ENCODE measurements around the genes IFT57 and BTLA.

DNA sequence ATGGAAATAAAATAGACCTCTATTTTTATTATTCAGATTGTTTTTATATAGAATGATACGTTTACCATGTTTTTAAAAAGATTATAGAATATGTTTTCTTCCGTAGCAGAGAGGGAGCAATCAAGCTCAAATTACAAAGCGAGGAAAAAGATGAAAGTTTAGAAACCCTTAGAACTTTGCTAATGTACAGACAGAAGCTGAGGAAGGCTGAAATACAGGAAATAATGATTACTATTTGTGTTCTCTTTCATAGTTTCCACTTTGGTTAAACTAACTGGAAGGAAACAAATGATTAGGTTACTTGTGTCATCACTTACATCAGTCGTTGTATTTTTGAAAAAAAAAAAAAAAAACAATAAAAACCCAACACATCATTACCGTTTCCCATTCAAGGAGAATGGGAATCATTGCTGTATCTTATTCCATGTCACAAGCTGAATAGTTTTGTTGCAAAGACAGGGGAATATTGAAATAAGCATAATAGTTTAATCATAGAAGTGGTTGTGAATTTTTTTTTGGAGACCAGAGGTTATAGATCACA, 337.8 kb upstream of the CBLB start:
- RAMPAGE, long total RNA = no peak
- RRBS = no CpG with 5 or more reads among the region's 5 CpGs
PRO-cap:
- standard = no peak
- CoPRO, capped RNA only, 2 experiments = no peak in any of the 2 experiments
- CoPRO, capped and uncapped RNA, 2 experiments = no peak in any of the 2 experiments
- CoPRO, uncapped RNA only, 2 experiments = no peak in any of the 2 experiments
CAGE:
- cytosol, long polyA plus RNA = no peak
- long polyA plus RNA = no peak
- nucleolus, long total RNA = no peak
- nucleus, long polyA plus RNA = no peak

- RAMPAGE, long total RNA = no peak
- RRBS = 44% methylated on average over 15 of the region's 88 CpGs
PRO-cap:
- standard = no peak
- CoPRO, capped RNA only, 2 experiments = peak in 2 of 2 experiments; most common plus-strand start chr3:107431617 (in 1); most common minus-strand start chr3:107431468 (in 2)
- CoPRO, capped and uncapped RNA, 2 experiments = no peak in any of the 2 experiments
- CoPRO, uncapped RNA only, 2 experiments = no peak in any of the 2 experiments
CAGE:
- cytosol, long polyA plus RNA = no peak
- long polyA plus RNA = no peak
- nucleolus, long total RNA = no peak
- nucleus, long polyA plus RNA = no peak
Observed at GRCh38 chr3:107430661-107431747, 53.8 kb downstream of the CCDC54 start.

DNA sequence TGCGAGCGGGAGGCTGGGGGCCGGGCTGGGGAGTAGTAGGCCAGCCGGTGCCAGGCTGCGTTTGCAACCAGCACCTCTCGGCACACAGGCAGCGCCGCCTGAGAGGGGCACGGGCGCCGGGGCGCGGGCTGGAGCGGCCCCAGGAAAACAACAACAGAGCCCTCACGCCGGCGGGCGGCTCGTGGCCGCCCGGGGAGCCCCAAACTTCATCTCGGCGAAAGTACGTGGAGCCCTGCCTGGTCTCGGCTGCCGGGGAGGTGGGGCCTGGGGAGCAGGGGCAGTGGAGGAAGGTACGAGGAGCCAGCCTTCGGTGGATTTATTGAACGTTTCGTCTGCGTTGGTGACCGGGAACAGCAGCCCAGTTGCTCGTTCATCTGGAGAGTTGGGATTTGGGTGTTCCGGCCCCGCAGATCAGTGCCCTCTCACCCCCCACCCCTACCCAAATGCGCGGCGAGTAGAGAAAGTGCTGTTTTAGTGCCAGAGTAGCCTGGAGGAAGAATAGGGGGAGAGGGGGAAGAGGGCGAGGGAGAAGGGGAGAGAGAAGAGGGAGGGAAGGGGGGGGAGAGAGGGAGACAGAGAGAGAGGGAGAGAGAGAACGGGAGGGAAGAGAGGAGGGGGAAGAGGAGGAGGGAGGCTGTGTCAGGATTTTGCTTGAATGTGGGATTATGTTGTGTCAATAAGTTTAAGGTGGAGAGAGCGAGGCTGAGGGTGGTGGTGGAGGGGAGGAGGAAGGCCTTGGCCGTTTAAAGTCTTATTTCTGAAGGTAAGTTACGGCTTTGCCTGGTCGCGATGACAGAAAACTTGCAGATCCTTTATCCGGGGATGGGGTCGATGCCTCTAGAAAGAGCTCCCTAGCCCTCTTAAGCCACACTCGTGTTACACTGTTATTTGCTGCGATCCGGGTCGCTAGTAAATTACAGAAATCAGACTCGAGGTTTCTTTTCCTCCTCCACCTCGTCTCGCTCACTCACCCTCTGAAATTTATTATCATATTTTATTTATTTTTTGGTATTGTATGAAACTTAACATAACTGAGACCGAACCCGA, 993 bp downstream of the BBX start:
- RAMPAGE, long total RNA = no peak
- RRBS = 2% methylated on average over 27 of the region's 56 CpGs
PRO-cap:
- standard = no peak
- CoPRO, capped RNA only, 2 experiments = peak in 1 of 2 experiments; most common plus-strand start position 542 of the sequence (in 1); most common minus-strand start position 391 of the sequence (in 1)
- CoPRO, capped and uncapped RNA, 2 experiments = no peak in any of the 2 experiments
- CoPRO, uncapped RNA only, 2 experiments = no peak in any of the 2 experiments
CAGE:
- cytosol, long polyA plus RNA = no peak
- long polyA plus RNA = no peak
- nucleolus, long total RNA = no peak
- nucleus, long polyA plus RNA = no peak

DNA sequence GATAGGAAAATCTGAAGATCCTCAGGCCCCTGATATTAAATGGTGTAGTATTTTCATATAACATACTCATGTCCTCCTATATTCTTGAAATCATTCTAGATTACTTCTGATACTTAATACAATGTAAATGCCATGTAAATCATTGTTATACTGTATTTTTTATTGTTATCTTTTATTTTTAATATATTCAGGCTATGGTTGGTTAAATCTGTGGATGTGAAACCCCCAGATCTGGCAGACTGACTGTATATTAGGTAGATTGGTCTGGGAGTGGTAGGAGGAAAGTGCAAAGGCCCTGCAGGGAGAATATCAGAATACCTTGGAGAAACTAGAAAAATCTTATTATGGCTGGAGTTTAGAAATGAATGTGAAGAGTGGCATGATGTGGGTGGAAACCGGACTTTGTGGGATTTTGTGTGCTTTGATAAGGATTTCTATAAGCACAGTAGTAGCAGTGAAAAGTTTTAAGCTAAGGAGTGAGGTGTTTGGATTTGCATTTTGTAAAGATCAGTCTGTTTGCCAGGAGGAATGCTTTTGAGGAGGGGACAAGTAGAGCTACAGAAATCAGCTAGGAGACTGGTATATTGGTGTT, 91.9 kb downstream of the BBX start:
- RAMPAGE, long total RNA = no peak
- RRBS = no CpG with 5 or more reads among the region's 1 CpG
PRO-cap:
- standard = no peak
- CoPRO, capped RNA only, 2 experiments = no peak in any of the 2 experiments
- CoPRO, capped and uncapped RNA, 2 experiments = no peak in any of the 2 experiments
- CoPRO, uncapped RNA only, 2 experiments = no peak in any of the 2 experiments
CAGE:
- cytosol, long polyA plus RNA = no peak
- long polyA plus RNA = no peak
- nucleolus, long total RNA = no peak
- nucleus, long polyA plus RNA = no peak

DNA sequence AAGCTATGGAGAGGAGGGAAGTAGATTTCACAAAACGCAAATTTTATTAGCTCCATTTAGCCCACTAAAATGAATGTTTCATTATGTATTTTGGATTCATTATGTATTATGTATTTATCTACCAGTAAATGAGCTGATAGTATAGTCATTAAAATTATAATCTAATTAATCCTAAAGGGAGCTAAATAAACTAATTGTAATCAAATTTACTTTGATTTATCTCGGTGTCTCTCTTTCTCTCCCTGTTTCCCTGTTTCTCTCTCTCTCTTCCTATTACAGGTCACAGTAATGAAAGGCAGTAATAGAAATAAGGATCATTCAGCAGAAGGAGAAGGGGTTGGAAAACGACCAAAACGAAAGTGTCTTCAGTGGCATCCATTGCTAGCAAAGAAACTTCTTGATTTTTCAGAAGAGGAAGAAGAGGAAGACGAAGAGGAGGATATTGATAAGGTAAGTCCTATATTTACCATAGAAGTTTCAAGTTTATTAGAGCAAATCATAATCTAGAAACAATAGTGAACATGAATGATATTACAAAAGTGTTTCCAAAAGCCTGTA, 187.5 kb downstream of the BBX start:
- RAMPAGE, long total RNA = no peak
- RRBS = no CpG with 5 or more reads among the region's 5 CpGs
PRO-cap:
- standard = no peak
- CoPRO, capped RNA only, 2 experiments = no peak in any of the 2 experiments
- CoPRO, capped and uncapped RNA, 2 experiments = no peak in any of the 2 experiments
- CoPRO, uncapped RNA only, 2 experiments = no peak in any of the 2 experiments
CAGE:
- cytosol, long polyA plus RNA = no peak
- long polyA plus RNA = no peak
- nucleolus, long total RNA = no peak
- nucleus, long polyA plus RNA = no peak

DNA sequence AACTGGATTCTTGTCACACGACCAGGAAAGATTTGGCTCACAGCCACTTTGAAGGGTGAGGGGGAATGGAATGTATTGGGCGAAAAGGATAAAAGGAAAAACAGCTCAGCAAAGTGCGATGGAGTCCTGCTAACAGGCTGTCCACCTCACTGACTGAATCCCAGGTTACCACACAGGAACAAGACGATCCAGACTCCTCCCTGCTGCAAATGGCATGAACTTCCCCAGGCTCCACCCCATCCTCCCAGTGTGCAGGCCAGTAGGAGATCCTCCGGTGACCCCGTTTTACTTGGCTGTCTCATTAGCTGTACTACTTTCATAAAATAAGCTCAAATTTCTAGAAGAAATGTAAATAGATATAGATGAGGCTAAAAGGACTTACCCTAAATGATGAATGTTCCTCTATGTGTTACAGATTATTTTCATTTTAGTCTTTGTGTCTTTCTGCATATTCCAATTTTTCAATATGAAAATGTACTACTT, 186.1 kb downstream of the CD47 start:
- RAMPAGE, long total RNA = no peak
- RRBS = no CpG with 5 or more reads among the region's 6 CpGs
PRO-cap:
- standard = no peak
- CoPRO, capped RNA only, 2 experiments = no peak in any of the 2 experiments
- CoPRO, capped and uncapped RNA, 2 experiments = no peak in any of the 2 experiments
- CoPRO, uncapped RNA only, 2 experiments = no peak in any of the 2 experiments
CAGE:
- cytosol, long polyA plus RNA = no peak
- long polyA plus RNA = no peak
- nucleolus, long total RNA = no peak
- nucleus, long polyA plus RNA = no peak

DNA sequence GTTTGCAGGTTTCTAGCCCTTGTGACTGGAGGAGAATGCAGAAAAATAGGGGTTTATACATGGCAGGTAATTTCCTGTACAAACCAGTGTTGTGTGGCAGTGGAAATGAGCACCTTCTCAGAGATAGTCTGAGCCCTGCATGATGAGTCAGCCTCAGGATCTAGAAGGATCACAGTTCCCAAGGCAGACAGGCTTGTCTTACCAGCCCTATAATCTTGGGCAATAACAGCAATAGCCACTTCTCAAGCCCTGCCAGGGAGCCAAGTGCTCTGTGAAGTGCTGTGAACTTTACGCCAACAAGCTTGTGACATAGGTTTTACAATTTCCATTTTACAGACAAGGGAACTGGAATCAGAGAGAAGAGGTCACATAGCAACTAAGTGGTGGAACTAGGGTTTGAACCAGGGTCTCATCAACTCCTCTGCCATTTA, 89.4 kb downstream of the CD47 start:
- RAMPAGE, long total RNA = no peak
- RRBS = no CpG with 5 or more reads among the region's 1 CpG
PRO-cap:
- standard = no peak
- CoPRO, capped RNA only, 2 experiments = no peak in any of the 2 experiments
- CoPRO, capped and uncapped RNA, 2 experiments = no peak in any of the 2 experiments
- CoPRO, uncapped RNA only, 2 experiments = no peak in any of the 2 experiments
CAGE:
- cytosol, long polyA plus RNA = no peak
- long polyA plus RNA = no peak
- nucleolus, long total RNA = no peak
- nucleus, long polyA plus RNA = no peak

GRCh38 chr3:108092916-108093155, 2.0 kb upstream of the CD47 start:
- RAMPAGE, long total RNA = no peak
PRO-cap:
- standard = no peak
- CoPRO, capped RNA only, 2 experiments = no peak in any of the 2 experiments
- CoPRO, capped and uncapped RNA, 2 experiments = no peak in any of the 2 experiments
- CoPRO, uncapped RNA only, 2 experiments = no peak in any of the 2 experiments
CAGE:
- cytosol, long polyA plus RNA = no peak
- long polyA plus RNA = no peak
- nucleolus, long total RNA = no peak
- nucleus, long polyA plus RNA = no peak

GRCh38 chr3:108099711-108100281, 9.0 kb upstream of the CD47 start:
- RAMPAGE, long total RNA = no peak
- RRBS = no CpG with 5 or more reads among the region's 8 CpGs
PRO-cap:
- standard = no peak
- CoPRO, capped RNA only, 2 experiments = no peak in any of the 2 experiments
- CoPRO, capped and uncapped RNA, 2 experiments = no peak in any of the 2 experiments
- CoPRO, uncapped RNA only, 2 experiments = no peak in any of the 2 experiments
CAGE:
- cytosol, long polyA plus RNA = no peak
- long polyA plus RNA = no peak
- nucleolus, long total RNA = no peak
- nucleus, long polyA plus RNA = no peak

DNA sequence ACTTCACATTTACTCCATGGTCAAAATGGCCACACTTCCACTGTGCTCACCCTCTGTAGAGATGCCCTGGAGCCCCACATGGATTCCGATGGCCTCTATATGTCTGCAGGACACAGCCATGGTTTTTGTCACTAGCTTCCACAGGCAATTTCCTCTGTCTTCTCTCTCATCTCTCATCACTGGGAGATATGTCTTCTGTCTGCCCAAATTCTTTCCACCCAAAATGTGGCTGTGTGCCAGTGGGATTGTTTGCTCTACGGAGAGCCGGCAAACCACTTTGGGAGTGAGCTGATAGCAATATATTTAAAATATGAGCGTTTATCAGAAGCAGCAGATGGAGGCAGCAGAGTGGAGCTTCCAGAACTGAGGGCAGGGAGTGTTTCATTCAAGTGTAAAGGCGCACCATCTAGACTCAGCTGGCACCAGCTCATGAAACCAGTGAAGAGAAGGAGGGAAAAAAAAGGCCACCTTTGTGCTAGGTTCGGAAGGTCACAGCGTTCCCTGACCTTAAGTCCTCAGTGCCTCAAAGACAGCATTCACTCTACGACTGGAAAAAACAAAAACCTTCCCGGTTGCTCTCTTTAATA, 13.5 kb upstream of the CD47 start:
- RAMPAGE, long total RNA = no peak
- RRBS = no CpG with 5 or more reads among the region's 9 CpGs
PRO-cap:
- standard = bidirectional peak, plus-strand start at position 384 of the sequence, minus-strand start at position 181 of the sequence
- CoPRO, capped RNA only, 2 experiments = peak in 1 of 2 experiments; most common plus-strand start position 384 of the sequence (in 1); most common minus-strand start position 162 of the sequence (in 1)
- CoPRO, capped and uncapped RNA, 2 experiments = no peak in any of the 2 experiments
- CoPRO, uncapped RNA only, 2 experiments = no peak in any of the 2 experiments
CAGE:
- cytosol, long polyA plus RNA = no peak
- long polyA plus RNA = no peak
- nucleolus, long total RNA = no peak
- nucleus, long polyA plus RNA = no peak

GRCh38 chr3:108221825-108222754, at the start of gene IFT57:
IFT57 (minus strand) TSS chr3:108222424.
- RAMPAGE, long total RNA = start-site peak on the minus strand at chr3:108222395-108222424, 183 and 48 reads in 2 replicates
- RRBS = 3% methylated on average over 7 of the region's 59 CpGs
PRO-cap:
- standard = bidirectional peak, plus-strand start at chr3:108222667, minus-strand start at chr3:108222401
- CoPRO, capped RNA only, 2 experiments = peak in 2 of 2 experiments; most common plus-strand start chr3:108222572 (in 1); most common minus-strand start chr3:108222368 (in 2)
- CoPRO, capped and uncapped RNA, 2 experiments = peak in 1 of 2 experiments; most common plus-strand start chr3:108222664 (in 1); most common minus-strand start chr3:108222368 (in 1)
- CoPRO, uncapped RNA only, 2 experiments = no peak in any of the 2 experiments
CAGE:
- cytosol, long polyA plus RNA = start-site peak on the minus strand at chr3:108222401-108222456, 497 and 292 reads in 2 replicates
- long polyA plus RNA = start-site peak on the minus strand at chr3:108222368-108222428, 144 and 286 reads in 2 replicates
- nucleolus, long total RNA = no peak
- nucleus, long polyA plus RNA = start-site peak on the minus strand at chr3:108222401-108222424, 210 and 74 reads in 2 replicates

DNA sequence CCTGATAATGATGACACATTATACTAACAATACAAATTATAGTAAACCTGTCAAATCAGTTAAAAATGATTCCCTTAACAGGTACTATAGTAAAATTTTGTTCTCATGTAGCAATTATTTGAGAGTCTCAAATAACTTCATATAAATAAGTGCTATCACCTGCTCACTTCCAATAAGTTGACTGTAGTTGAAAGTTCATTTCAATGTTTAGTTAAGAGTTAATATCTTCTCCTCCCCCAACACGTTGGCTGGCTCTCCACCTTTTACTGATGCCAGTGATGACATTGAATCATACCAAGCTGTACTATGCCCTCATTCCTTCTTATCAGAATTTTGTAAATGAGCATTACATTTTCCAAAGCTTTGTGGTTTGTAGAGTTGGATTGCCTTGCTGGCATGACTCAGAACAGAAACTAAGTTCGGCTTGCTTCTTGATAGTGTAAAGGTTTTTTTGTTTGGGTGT, 3.4 kb upstream of the C3orf85 start:
- RAMPAGE, long total RNA = no peak
- RRBS = no CpG with 5 or more reads among the region's 2 CpGs
PRO-cap:
- standard = no peak
- CoPRO, capped RNA only, 2 experiments = no peak in any of the 2 experiments
- CoPRO, capped and uncapped RNA, 2 experiments = no peak in any of the 2 experiments
- CoPRO, uncapped RNA only, 2 experiments = no peak in any of the 2 experiments
CAGE:
- cytosol, long polyA plus RNA = no peak
- long polyA plus RNA = no peak
- nucleolus, long total RNA = no peak
- nucleus, long polyA plus RNA = no peak

GRCh38 chr3:111667796-111668494, 6.5 kb upstream of the PLCXD2 start:
- RAMPAGE, long total RNA = no peak
- RRBS = no CpG with 5 or more reads among the region's 4 CpGs
PRO-cap:
- standard = no peak
- CoPRO, capped RNA only, 2 experiments = no peak in any of the 2 experiments
- CoPRO, capped and uncapped RNA, 2 experiments = no peak in any of the 2 experiments
- CoPRO, uncapped RNA only, 2 experiments = no peak in any of the 2 experiments
CAGE:
- cytosol, long polyA plus RNA = no peak
- long polyA plus RNA = no peak
- nucleolus, long total RNA = no peak
- nucleus, long polyA plus RNA = no peak

DNA sequence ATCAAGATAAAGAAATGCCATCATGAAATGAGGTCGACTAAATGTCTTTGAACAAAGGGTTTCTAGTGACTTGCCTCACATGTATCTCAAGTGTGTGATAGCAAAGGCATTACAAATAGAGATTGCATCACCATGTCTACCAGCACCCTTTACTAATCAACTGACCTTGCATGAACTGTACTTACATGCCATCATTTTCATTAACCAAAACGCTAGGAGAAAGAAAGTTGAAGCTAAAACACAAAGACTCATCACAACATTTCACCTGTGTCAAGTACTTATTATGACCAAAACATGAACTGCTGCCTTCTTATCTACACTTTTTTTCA, 61.0 kb downstream of the PLCXD2 start:
- RAMPAGE, long total RNA = no peak
- RRBS = no CpG with 5 or more reads among the region's 2 CpGs
PRO-cap:
- standard = no peak
- CoPRO, capped RNA only, 2 experiments = no peak in any of the 2 experiments
- CoPRO, capped and uncapped RNA, 2 experiments = no peak in any of the 2 experiments
- CoPRO, uncapped RNA only, 2 experiments = no peak in any of the 2 experiments
CAGE:
- cytosol, long polyA plus RNA = no peak
- long polyA plus RNA = no peak
- nucleolus, long total RNA = no peak
- nucleus, long polyA plus RNA = no peak

DNA sequence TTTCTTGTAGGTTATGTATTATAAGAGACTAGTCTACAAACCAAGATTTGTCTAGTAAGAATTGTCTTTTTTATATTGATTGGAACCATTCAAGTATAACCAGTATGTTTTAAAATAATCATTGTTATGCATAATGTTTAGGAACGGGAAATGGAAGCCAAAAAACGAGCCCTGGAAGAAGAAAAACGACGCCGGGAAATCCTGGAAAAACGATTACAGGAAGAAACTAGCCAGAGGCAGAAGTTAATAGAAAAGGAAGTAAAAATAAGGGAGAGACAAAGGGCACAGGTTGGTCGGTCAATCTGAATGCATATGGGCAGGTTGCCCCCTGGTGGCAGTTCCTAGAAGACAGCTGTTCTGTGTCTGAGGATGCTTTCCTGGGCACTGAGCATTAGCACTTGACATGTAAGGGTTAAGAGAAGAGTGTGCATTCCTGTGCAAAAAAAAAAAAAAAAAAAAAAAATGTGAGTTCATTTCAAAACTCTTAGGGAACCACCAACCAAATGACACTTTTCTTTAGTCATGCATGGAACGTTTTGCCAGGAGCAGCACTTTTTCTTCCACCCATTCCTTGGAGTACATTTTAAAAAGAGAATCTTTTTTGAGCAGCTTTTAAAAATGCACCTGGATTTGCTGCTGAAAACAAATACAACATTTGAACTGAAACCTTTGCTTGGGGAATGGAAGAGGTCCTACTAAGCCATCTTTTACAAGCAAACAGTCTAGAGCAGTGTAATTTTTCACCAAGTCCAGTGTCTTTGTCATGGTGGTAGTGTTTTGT, 11.1 kb upstream of the ABHD10 start:
- RAMPAGE, long total RNA = no peak
- RRBS = no CpG with 5 or more reads among the region's 8 CpGs
PRO-cap:
- standard = no peak
- CoPRO, capped RNA only, 2 experiments = no peak in any of the 2 experiments
- CoPRO, capped and uncapped RNA, 2 experiments = no peak in any of the 2 experiments
- CoPRO, uncapped RNA only, 2 experiments = no peak in any of the 2 experiments
CAGE:
- cytosol, long polyA plus RNA = no peak
- long polyA plus RNA = no peak
- nucleolus, long total RNA = no peak
- nucleus, long polyA plus RNA = no peak

- RAMPAGE, long total RNA = no peak
- RRBS = no CpG with 5 or more reads among the region's 4 CpGs
PRO-cap:
- standard = no peak
- CoPRO, capped RNA only, 2 experiments = no peak in any of the 2 experiments
- CoPRO, capped and uncapped RNA, 2 experiments = no peak in any of the 2 experiments
- CoPRO, uncapped RNA only, 2 experiments = no peak in any of the 2 experiments
CAGE:
- cytosol, long polyA plus RNA = no peak
- long polyA plus RNA = no peak
- nucleolus, long total RNA = no peak
- nucleus, long polyA plus RNA = no peak
Observed at GRCh38 chr3:112091124-112091564, 5.0 kb downstream of the C3orf52 start.

GRCh38 chr3:112136688-112137446, 3.8 kb upstream of the GCSAM start:
- RAMPAGE, long total RNA = no peak
- RRBS = no CpG with 5 or more reads among the region's 4 CpGs
PRO-cap:
- standard = no peak
- CoPRO, capped RNA only, 2 experiments = no peak in any of the 2 experiments
- CoPRO, capped and uncapped RNA, 2 experiments = no peak in any of the 2 experiments
- CoPRO, uncapped RNA only, 2 experiments = no peak in any of the 2 experiments
CAGE:
- cytosol, long polyA plus RNA = no peak
- long polyA plus RNA = no peak
- nucleolus, long total RNA = no peak
- nucleus, long polyA plus RNA = no peak

- RAMPAGE, long total RNA = no peak
- RRBS = no CpG with 5 or more reads among the region's 4 CpGs
PRO-cap:
- standard = no peak
- CoPRO, capped RNA only, 2 experiments = no peak in any of the 2 experiments
- CoPRO, capped and uncapped RNA, 2 experiments = no peak in any of the 2 experiments
- CoPRO, uncapped RNA only, 2 experiments = no peak in any of the 2 experiments
CAGE:
- cytosol, long polyA plus RNA = no peak
- long polyA plus RNA = no peak
- nucleolus, long total RNA = no peak
- nucleus, long polyA plus RNA = no peak
Observed at GRCh38 chr3:112499252-112499798, at the start of gene BTLA. BTLA (minus strand) TSS chr3:112499472.

Measured in K562 (cell line).